NCI-H460 (cell line): ENCODE measurements around a stretch of chr12.

DNA sequence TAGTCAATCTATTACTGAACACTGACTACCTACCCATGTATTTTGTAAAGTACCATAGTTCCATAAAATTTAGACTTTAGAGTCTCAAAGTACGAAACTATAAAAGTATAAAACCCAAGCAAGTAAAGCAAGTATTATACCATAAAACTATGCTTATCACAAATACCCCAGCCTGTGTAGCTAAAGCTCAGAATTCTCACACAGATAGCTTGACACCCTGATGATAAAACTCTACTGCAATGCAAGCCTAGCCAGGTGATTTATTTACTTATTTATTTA, 6.7 kb upstream of the CHPT1 start:
RAMPAGE:
- cytosol, long total RNA = no peak
- long total RNA = no peak
- nucleus, long total RNA = no peak

DNA sequence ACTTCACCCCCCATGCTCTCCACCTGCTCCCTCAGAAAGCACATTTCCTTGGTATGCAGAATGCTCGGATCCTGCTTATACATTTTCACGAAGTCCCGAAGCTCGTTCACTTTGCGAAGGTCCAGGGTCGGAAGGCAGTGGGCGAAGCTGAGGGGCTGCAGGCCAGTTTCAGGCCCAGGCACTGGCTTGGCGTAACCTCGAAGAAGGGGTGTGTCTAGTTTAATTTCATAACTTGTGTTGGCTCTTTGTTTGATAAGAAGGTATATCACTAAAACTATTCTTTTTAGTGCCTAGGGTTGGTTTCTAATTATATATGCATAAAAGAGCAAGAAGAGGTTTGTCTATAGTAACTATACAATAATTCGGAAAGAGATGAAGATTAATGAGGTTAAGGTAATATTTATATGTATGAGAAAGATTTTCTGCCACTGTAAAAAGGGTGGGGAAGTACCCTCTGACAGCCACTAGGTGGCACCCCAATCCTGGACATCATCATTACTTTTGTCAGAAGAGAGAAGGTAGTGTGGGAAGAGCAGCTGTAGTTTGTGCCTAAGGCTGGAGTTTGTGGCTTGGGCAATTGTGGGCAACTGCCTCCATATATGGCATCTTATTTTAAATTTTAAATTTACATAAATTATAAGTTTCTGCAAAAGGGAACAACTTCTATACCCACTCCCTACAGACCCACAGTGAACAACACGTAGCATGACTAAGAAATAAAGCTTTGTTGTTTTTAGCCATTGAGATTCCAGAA, 34.2 kb upstream of the SYCP3 start:
RAMPAGE:
- cytosol, long total RNA = no peak
- long total RNA = no peak
- nucleus, long total RNA = no peak

GRCh38 chr12:101777176-101777995, 38.1 kb upstream of the SYCP3 start:
RAMPAGE:
- cytosol, long total RNA = no peak
- long total RNA = no peak
- nucleus, long total RNA = no peak

GRCh38 chr12:101782675-101783260, 43.5 kb upstream of the SYCP3 start:
RAMPAGE:
- cytosol, long total RNA = no peak
- long total RNA = no peak
- nucleus, long total RNA = no peak

RAMPAGE:
- cytosol, long total RNA = no peak
- long total RNA = no peak
- nucleus, long total RNA = no peak
These were observed 1.3 kb upstream of the WASHC3 start for GRCh38 chr12:102063064-102063589.

RAMPAGE:
- cytosol, long total RNA = no peak
- long total RNA = no peak
- nucleus, long total RNA = no peak
These were observed 4.2 kb upstream of the IGF1 start for GRCh38 chr12:102484520-102484934.

DNA sequence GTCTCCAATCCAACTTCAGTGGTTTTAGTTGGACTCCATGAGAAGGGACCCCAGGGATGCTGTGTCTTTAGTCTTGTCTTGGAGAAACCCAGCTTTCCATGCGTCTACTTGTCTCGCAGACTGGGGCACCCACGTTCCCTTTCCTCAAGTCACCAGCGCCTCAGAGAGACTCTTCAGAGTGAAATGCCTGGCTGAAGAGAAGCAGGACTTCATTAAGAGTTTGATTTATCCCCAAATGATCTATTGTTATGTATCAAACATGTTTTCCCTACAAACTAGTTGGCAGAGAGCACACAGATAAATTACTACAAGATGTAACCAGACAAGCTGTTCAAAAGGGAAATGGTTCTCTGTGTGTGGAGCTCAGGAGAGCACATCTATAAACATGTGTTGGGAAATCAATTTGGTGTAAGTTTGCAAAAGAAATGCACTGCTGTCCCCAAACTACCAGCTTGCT, 159.3 kb downstream of the PAH start:
RAMPAGE:
- cytosol, long total RNA = no peak
- long total RNA = no peak
- nucleus, long total RNA = no peak

DNA sequence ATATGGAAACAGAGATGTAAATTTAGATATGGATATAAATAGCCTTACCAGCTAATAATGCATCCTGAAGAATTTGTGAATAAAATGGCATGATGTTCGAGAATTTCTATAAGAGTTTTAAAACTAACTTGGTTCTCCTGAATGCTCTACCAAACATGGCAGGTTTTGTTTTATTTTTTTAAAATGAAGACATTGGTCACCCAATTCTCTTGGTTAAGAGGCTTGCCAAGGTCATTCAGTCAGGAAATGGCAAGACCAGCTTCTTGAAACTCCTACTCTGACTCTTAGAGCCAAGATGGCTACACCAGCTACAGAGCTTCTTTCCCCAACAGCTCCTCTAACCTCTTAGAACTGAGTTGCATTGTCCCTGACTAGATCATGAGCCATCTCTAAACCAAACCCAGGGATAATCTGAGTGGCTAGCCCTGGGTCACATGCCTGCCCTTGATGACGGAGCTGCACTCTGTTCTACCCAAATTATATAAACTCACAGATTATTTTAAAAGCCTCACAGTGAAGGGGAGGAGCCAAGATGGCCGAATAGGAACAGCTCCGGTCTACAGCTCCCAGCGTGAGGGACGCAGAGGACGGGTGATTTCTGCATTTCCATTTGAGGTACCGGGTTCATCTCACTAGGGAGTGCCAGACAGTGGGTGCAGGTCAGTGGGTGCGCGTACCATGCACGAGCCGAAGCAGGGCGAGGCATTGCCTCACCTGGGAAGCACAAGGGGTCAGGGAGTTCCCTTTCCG, 61.7 kb downstream of the C12orf42 start:
RAMPAGE:
- cytosol, long total RNA = no peak
- long total RNA = no peak
- nucleus, long total RNA = no peak

GRCh38 chr12:103441264-103442084, 54.3 kb downstream of the C12orf42 start:
RAMPAGE:
- cytosol, long total RNA = no peak
- long total RNA = no peak
- nucleus, long total RNA = no peak

DNA sequence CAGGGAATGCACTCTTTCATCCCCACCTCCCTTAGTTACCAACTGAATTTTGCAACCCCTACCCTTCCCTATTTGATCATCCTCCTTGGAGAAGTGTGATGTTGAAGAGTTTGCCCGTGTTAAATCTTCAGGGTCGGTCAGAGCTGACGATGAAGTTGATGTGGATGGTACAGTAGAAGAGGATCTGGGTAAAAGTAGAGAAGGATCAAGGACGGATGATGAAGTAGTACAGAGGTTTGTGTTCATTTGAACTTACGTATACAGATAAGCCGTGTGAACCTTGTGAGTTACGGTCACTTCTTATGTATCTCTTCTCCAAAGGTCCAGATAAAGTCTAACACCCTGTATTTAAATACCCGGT, 1.2 kb downstream of the HSP90B1 start:
RAMPAGE:
- cytosol, long total RNA = no peak
- long total RNA = no peak
- nucleus, long total RNA = no peak

DNA sequence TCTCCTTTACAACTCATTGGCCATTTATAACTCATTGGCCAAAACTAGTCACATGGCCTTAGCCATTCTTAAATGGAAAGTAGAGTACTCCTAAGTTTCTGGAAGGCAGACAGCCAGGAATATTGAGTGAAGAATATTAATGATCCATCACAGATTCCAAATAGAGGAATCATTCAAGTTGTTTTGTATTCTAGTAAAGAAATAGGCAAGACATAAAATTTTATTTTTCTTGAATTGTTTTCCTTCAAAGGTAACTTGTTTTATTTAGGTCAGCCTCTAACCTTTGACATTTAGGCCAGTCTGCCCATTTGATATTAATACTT, 3.2 kb downstream of the HSP90B1 start:
RAMPAGE:
- cytosol, long total RNA = no peak
- long total RNA = no peak
- nucleus, long total RNA = no peak

RAMPAGE:
- cytosol, long total RNA = no peak
- long total RNA = no peak
- nucleus, long total RNA = no peak
These were observed 3.2 kb upstream of the UQCC6 start for GRCh38 chr12:103960247-103960677.

RAMPAGE:
- cytosol, long total RNA = no peak
- long total RNA = no peak
- nucleus, long total RNA = no peak
These were observed 6.0 kb upstream of the GLT8D2 start for GRCh38 chr12:104055914-104056536.

RAMPAGE:
- cytosol, long total RNA = no peak
- long total RNA = no peak
- nucleus, long total RNA = no peak
These were observed 6.3 kb downstream of the NFYB start for GRCh38 chr12:104131741-104132045.

DNA sequence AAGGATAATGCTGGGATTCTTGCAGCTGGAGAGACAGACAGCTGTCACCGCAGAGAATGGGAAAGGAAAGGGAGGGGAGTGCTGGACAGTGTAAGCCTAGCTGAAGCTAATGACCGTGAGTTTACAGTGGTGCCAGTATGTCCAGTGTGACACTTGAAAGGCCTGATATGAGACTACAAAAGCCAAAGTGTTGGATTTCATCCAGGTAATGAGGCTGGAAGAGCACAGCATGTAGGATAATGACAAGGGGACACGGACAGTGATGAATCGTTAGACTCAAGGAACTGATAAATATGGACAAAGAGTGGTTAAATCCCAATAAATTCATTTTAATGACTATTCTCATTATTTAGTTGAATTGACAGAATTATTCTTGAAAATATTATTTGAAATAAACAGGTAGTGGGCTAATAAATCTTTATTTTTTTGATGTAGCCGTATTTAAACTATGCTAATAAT, 5.3 kb downstream of the NFYB start:
RAMPAGE:
- cytosol, long total RNA = no peak
- long total RNA = no peak
- nucleus, long total RNA = no peak

RAMPAGE:
- cytosol, long total RNA = no peak
- long total RNA = no peak
- nucleus, long total RNA = no peak
These were observed 207 bp upstream of the NFYB start for GRCh38 chr12:104138321-104138513.

DNA sequence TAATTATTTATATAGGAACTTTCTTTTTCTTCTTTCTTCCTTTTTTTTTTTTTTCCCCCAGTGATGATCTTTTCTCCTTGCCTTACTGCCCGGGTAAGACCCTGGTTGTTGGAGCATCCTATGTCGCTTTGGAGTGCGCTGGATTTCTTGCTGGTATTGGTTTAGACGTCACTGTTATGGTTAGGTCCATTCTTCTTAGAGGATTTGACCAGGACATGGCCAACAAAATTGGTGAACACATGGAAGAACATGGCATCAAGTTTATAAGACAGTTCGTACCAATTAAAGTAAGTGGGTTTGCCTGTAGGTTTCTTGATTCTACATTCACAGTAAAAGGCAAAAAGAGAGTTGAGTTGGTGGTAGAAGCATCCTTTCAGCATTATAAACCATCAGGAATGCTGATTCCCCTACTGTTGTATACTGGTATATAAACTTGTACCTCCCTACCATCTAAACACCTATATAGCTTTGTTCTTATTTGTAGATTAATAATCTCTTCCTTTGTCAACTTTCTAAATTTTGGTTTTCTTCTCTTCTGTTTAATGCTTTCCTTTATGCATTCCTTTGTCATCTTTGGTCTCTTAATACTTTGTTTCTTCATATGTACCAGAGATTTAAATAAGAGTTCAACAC, 17.6 kb downstream of the EID3 start:
RAMPAGE:
- cytosol, long total RNA = no peak
- long total RNA = no peak
- nucleus, long total RNA = no peak

RAMPAGE:
- cytosol, long total RNA = no peak
- long total RNA = no peak
- nucleus, long total RNA = no peak
These were observed 68.6 kb downstream of the EID3 start for GRCh38 chr12:104372029-104372561.

GRCh38 chr12:104481097-104481464, 24.3 kb downstream of the CHST11 start:
RAMPAGE:
- cytosol, long total RNA = no peak
- long total RNA = no peak
- nucleus, long total RNA = no peak

GRCh38 chr12:104603803-104604903, 147.4 kb downstream of the CHST11 start:
RAMPAGE:
- cytosol, long total RNA = no peak
- long total RNA = no peak
- nucleus, long total RNA = no peak